Uterus (tissue), 7 donors: ENCODE data around the genes LRRC43, DIABLO, HCAR2, HCAR1 and OGFOD2.

DNA sequence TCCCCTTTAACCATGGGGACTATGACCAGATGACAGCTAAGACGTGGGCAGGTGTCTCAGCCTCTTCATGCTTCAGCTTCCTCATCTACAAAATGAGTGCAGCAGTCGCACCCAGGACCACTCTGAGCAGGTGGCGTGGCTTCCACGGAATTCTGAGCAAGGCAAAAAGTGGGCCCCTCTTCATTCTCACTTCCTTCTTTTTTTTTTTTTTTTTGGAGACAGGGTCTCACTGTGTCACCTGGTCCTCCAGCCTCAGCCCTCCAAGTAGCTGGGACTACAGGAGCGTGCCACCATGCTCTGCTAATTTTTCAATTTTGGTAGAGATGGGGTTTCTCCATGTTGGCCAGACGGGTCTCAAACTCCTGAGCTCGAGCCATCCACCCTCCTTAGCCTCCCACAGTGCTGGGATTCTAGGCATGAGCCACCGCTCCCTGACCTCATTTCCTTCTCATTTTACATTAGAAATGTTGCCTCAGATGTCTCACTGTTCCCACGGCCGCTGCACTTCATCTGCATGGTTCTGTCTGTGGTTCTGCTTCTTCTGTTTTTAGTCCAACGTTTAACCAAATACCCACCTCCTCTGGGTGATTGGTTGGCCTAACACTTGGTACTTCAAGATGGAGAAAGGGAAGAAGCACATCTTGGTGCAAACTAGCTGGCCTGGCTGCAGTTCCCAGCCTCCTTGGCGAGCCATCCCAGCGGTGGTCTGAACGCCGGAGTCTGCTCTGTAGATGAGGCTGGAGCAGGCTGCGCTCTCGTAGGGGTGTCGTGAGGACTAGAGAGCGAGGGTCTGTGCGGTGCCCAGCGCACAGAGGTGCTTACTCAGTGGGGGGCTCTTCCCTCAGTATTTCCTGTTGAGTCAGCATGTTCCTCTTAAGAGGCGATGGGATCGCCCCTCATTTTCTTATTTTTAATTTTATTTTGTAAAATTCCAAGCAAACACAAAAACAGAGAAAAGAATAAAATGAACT is 41.2 kb upstream of the BCL7A start:
- PRO-cap, 4 experiments, result no peak in any of the 4 experiments
- RAMPAGE, long total RNA, 2 experiments, result no peak in any of the 2 experiments
- RRBS, result no CpG with 5 or more reads among the region's 23 CpGs

- PRO-cap, 4 experiments, result no peak in any of the 4 experiments
- RAMPAGE, long total RNA, 2 experiments, result no peak in any of the 2 experiments
- RRBS, result 31% methylated on average over 4 of the region's 27 CpGs
Measured at GRCh38 chr12:122030011-122030860, 8.6 kb downstream of the BCL7A start.

DNA sequence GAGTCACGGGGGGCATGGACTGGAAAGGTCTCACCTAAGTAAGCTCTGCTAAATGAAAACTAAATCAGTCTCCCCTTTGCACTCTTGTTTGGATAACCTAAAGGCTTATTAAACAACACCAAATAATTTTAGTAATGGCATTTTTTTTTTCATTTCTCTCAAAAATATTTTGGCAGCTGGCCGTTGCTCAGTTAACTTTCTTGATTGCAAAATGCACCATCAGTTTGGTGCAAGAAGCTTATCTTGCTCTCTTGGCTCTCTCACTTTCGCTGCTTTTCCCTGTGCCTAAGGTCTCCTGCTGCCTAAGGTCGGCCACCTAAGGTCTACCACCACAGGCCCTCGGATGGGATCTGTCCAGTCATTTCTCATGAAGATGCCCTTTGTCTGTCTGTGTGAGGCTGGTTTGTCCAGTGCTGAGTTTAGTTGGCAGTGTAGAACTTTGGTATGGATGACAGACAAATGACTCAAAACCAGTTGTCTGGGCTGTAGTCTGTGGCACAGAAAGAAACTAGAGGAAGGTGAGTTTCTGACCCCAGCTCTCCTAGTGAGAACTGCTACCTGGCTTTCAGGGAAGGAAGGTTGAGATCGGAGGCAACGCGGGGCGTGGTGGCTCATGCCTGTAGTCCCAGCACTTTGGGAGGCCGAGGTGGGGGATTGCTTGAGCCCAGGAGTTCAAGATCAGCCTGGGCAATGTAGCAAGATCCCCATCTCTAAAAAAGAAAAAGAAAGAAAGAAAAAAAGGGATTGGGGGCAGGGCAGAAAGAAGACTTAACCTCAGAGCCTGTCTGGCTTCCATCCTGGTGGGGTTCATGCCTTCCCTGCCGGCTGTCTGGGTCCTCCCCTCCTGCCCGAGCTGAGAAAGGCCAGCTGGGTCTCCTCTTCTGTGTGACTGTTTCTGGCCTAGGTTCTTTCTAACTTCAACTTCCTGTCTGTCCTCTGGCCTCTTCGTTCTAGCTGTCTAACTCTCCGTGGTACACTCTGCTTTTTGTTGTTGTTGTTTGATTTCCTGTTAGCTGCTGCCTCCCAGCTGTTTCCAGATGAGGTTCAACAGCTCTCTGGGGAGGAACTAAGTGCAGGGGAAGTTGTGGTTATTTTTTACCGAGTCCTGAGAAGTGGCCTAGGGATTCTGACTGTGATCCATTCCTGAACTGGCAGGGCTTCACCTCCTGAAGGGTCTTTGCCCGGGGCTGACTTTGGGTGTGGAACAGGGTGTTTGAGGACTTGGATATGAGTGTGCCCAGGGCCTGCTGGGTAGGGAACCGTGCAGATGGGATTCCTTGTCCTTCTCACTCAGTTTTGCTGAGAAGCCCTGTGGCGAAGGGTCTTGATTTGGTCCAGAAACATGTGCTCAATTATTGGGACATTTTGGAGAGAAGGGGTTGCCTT is 2.9 kb downstream of the MLXIP start:
- PRO-cap, 4 experiments, result peak in 2 of 4 experiments; most common plus-strand start position 1,120 of the sequence (in 1); most common minus-strand start position 831 of the sequence (in 1)
- RAMPAGE, long total RNA, 2 experiments, result no peak in any of the 2 experiments
- RRBS, result no CpG with 5 or more reads among the region's 18 CpGs

DNA sequence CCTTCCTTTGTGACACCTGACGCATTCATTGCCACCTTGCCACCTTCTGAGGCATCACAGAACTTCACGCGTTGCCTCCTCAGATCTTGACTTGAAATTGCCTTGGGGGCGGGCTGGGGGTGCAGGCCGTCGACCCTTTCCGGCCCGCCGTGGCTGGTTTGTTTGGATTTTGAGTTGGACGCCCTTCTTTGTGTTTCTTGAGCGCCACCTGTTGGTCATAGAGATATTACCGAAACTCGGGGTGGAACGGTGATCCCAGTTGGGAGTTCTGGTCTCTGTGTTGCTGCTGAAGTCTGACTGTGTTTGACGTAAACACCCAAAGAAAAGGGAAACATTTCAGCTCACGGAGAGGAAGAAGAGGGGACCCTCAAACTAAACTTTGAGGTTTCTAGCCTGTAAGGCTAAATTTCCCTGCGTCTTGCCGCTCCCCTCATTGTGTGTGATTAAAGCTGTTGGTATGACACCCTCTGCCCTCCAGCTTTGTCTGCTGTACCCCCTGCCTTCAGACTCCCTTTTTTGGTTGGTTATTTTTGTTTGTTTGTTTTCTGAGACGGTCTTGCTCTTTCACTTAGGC is 44.7 kb downstream of the MLXIP start:
- PRO-cap, 4 experiments, result no peak in any of the 4 experiments
- RAMPAGE, long total RNA, 2 experiments, result no peak in any of the 2 experiments
- RRBS, result 0% methylated on average over 4 of the region's 19 CpGs

DNA sequence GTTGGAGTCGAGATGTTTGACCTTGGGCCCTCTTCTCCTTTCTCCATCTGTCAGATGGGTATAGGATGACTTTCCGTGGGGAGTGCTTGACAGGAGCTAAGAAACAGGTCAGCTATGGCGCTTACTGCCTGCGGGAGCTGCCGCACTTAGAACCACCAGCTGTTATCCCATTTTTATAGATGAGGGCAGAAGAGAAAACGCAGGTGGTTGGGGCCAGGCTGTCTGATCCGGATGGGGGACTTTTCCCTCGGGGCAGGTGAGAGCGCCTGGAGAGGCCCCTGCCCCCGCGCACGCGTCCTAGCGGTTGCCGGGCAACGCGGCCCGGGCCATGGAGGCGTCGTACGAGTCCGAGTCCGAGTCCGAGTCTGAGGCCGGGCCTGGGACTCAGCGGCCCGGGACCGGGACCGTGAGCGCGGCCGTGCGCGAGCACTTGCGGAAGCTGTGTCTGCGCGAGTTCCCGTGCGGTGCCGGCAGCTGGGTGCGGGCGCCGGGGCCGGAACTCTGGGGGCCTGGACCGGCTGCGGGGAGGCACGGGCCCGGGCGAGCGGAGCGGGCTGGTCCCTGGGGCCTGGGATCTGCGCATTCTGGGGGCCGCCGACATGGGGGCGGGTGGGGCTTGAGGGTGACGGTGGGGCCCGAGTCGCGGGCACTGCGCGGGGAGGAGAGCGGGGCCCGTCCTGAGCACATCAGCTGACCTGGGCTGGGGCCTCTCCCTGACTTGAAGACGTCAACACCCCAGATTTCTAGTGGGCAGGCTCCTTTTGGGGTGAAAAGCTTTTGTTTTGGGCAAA is at the start of gene LRRC43:
Gene LRRC43 (plus strand): TSS at position 307 of the 791 bp plus-strand sequence.
- PRO-cap, 4 experiments, result no peak in any of the 4 experiments
- RAMPAGE, long total RNA, 2 experiments, result no peak in any of the 2 experiments
- RRBS, result 2% methylated on average over 29 of the region's 64 CpGs

GRCh38 chr12:122185614-122185979 is 2.7 kb downstream of the LRRC43 start:
- PRO-cap, 4 experiments, result no peak in any of the 4 experiments
- RAMPAGE, long total RNA, 2 experiments, result no peak in any of the 2 experiments
- RRBS, result no CpG with 5 or more reads among the region's 7 CpGs

DNA sequence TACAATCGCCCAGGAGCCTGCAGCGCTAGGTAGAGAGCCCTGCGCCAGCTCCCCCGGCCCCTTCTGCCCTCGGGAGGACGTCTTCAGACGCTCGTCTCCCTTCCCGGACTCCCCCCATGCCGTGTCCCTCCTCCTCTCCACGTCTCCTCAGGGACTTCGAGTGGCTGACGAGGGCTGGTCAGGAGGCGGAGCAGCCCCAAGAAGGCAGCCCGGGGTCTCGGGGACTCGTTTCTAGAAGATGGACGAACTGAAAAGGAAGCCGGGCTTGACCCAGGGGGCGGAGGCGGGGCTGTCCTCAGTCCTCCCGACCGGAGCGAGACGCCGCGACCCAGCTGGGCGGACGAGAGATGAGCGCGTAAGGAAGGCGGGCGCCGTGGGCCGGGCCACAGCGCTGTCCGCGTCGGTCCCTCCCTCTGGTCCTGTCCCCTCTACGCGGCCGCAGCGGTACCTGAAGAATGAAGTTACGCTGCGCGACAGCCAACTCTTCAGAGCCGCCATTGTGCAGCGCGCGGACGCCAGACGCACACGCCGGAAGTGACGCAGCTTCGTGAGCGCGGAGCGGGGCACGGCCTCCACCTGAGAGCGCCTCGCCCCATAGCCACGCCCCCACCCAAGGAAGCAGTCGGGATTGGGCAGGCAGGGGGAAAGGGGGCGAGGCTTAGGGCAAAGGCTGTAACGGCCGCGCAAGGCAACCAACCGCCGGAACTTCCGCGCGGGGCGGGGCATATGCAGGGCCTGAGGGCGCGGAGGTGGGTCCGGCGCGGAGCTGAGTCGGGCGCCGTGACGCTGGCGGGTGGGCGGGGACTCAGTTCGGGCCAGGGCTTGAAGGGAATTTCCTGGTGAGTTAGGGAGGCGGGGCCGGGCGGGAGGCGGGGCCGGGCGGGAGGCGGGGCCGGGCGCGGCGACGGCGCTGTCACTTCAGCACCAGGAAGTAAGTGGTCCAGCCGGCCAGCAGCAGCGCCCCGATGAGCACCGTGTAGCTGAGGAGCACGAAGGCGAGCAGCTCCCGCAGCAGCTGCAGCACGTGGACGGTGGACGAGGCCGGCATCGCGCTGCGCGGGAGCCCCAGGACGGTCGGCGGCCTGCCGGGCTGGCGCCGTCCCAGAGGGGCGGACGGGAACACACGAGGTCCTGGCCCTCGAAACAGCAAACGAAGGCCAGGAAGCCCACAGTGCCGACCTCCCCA is at the start of gene DIABLO:
Gene DIABLO (minus strand): TSS at position 536 of the 1,186 bp plus-strand sequence.
- PRO-cap, 4 experiments, result peak in 4 of 4 experiments; most common plus-strand start position 943 of the sequence (in 3); most common minus-strand start position 536 of the sequence (in 4)
- RAMPAGE, long total RNA, 2 experiments, result start-site peak on the minus strand in 1 of 2 experiments, centred at position 516 of the sequence, 378 reads per replicate
- RRBS, result 2% methylated on average over 68 of the region's 126 CpGs

DNA sequence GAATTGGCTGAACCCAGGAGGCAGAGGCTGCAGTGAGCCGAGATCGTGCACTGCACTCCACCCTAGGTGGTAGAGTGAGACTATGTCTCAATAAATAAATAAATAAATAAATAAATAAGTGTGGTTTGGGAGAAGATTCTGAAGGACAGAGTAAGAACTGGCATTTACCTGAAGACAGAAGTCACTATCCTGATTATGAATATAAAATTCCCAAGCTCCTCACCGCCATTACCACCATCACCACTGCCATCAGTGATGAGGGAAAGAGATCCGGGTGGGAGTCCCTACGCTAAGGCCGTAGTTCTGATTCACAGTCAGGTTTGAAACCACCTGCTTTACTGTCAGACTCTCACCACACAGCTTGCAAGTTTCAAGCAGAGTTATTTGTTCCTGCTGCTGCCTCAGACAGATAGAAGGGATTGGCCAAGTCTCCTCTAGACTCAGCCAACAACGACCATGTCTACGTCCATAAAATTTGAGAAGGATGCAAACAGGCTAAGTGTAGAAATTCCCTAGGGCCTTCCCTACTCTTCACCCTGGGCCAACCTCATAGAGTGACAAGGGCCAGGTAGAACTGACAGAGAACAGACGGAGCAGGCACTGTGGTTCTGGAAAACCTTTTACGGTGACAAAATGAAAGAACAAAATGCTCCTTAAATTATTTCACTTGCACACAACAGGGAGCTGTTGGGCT is 39.7 kb downstream of the CLIP1 start:
- PRO-cap, 4 experiments, result no peak in any of the 4 experiments
- RAMPAGE, long total RNA, 2 experiments, result no peak in any of the 2 experiments
- RRBS, result no CpG with 5 or more reads among the region's 10 CpGs

GRCh38 chr12:122501032-122501679 is 424 bp upstream of the ZCCHC8 start:
- PRO-cap, 4 experiments, result peak in 2 of 4 experiments; most common plus-strand start chr12:122501180 (in 1)
- RAMPAGE, long total RNA, 2 experiments, result no peak in any of the 2 experiments
- RRBS, result 2% methylated on average over 3 of the region's 20 CpGs

DNA sequence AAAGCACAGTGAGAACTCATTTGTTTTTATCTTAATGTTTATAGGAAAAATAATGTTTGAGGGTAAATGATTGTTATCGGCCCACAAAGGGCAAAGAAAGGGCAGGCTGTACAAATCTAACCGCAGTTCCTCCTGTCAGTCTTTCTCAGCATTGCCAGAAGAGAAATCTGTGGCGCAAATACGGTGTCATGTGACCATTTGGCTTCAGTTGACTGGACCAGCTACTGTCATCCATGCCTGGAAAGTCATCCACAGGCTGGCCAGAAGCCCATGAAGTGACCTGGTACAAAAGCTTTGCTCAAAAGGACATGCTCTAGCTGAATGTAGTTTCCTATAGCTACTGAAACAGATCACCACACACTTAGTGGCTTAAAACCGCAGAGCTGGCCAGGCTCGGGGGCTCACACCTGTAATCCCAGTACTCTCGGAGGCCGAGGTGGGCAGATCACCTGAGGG is 43.6 kb downstream of the HCAR2 start:
- PRO-cap, 4 experiments, result no peak in any of the 4 experiments
- RAMPAGE, long total RNA, 2 experiments, result no peak in any of the 2 experiments
- RRBS, result no CpG with 5 or more reads among the region's 8 CpGs

DNA sequence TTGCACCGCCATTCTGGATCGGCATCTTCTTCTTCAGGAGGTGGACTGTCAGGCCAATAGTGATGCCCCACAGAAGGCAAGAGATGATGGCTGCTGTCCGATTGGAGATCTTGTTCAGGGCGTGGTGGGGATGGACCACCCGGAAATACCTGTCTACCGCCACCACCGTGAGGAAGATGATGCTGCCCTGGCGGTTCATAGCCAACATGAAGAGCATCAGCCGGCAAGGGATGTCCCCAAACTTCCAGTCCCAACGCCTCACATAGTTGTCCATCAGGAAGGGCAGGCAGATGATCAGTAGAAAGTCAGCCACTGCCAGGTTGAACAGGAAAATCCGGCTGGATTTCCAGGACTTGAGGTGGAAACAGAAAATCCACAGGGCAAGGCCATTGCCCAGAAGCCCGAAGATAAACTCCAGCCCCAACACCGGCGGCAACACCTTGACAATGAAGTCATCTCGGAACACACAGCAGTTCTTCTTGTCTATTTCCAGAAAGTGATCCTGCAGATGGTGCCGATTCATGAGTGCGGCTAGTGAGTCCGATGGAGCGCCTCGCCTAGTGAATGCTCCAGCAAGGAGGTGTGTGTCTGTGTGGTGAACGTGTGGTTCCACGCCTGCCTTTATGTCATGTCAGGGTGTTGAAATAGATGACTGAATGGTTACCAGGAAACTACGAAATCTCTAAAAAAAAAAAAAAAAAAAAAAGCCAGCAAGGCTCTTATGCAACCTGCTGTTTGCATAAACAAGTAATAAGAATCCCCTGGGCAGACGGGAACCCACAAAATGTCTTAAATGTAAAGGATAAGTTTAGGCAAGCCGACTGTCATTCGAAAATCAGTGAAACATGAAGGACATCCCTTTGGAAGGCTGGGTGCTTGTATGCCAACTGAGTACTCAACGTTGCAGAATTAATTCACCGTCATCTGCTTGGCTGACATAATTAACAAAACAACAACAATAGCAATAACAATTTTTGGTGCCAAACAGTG is at the start of gene HCAR2:
Gene HCAR2 (minus strand): TSS at position 597 of the 990 bp plus-strand sequence.
- PRO-cap, 4 experiments, result no peak in any of the 4 experiments
- RAMPAGE, long total RNA, 2 experiments, result no peak in any of the 2 experiments
- RRBS, result no CpG with 5 or more reads among the region's 28 CpGs

DNA sequence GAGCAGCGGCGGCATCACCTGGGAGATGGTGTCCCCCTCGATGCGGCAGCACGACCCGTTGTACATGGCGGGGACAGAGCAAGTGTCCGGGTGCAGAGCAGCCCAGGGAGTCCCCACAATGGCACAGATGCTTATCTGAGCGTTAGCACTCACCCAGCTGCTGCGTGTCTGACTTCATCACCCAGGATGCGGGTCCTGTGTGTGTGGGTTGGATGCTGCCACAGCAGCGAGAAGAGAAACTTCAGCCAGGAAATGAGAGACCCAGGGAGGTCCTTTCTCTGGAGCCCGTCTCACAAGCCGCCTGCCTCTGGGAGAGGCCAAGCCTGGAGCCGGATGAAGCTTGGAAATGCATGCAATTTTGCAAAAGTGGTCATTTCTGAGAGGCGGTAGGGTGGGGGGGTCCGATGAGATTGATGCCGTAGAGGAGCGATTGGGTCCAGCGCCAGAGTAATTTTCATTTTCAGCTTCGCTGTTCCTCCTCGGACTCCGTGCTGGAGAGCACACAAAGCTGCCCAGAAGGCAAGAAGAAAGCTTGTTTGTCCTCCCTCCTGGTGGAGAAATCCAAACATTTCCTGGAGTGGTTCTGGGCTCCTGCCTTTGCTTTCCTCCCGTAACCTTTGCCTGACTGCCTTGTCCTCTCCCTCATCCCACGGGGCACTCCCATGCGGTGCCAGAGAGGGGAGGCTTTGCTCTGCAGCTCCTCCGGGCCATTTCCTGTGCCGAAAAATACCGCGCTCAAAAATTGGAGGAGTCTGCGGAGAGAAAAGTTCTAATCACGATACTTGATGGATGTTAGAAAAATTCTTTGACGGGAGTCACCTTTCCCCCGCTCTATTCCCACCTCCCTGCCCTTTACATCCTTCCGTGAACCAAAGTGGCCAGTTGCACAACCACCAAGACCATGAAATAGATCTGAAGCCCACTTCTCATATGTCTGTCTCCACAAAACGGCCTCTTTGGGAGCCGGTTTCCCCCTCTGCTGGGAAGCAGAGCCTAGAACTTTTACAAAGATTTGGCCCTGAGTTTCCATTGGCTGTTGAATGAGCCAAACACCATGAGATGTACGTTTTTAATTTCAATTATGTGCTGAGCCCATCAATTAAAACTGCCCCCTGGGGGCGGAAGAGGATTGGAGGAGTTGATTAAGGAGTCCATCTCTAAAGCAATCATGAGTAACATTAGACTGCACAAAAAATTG is at the start of gene HCAR1:
Gene HCAR1 (minus strand): TSS at position 571 of the 1,198 bp plus-strand sequence.
- PRO-cap, 4 experiments, result peak in 1 of 4 experiments; most common minus-strand start position 981 of the sequence (in 1)
- RAMPAGE, long total RNA, 2 experiments, result no peak in any of the 2 experiments
- RRBS, result no CpG with 5 or more reads among the region's 39 CpGs

DNA sequence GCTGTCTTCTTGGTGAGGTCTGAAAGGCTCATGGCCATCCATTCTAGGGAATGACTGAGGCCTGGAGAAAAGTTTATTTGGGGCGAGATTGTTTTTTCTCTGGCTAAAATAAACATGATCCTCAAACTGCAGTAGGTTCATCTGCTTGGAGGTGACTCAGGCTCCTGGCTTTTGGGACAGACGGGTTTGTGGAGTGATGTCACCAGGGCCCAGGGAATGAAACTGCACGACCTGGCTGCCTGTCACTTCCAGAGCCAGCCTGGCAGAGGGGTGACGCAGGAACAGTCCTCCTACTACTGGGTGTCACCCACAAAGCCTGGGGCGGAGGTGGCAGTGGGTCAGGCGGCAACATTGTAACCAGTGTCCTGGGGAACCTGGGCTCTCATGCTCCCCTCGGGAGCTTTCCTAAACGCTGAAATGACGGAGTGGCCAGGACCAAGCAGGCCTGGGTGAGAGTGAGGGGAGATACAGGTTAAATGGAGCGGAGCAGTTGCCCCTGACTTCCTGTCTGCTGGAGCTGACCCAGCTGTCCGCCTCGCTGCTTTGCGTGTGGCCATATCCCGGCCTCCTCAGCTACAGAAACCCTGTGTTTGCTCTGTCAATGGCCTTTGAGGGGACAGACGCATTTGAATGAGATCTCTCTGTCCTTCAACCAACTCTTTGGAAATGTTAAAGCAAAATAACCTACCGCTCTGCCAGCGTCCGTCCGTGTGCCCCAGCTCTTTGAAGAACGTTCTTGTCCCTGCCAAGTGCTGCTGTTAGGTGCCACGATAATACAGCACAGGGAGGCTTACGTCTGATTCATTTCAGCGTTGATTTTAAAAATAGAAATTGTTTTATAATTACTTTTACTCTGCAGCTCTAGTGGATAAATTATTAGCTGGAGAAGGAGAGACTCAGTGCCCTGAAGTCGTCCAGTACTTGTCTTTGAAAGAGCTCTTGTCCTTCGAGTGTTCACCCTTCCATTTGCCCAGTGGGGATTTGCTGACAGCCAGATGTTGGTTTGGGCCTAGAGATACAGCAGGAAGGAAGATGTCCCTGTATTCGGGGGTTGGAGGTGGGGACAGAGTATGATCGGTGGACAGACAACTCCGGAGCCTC is 6.6 kb downstream of the HIP1R start:
- PRO-cap, 4 experiments, result peak in 1 of 4 experiments; most common plus-strand start position 251 of the sequence (in 1); most common minus-strand start position 143 of the sequence (in 1)
- RAMPAGE, long total RNA, 2 experiments, result no peak in any of the 2 experiments
- RRBS, result no CpG with 5 or more reads among the region's 28 CpGs

DNA sequence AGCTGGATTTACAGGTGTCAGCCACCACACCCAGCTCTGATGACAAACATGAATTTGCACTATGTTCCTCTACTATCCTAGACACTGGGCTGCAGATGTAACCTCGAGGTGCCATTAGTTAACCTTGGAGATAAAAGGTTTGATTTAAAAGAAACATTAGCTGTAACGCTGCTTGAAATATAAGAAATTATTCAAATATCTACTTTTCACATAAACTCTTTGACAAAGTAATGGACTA is 8.0 kb downstream of the VPS37B start:
- PRO-cap, 4 experiments, result no peak in any of the 4 experiments
- RAMPAGE, long total RNA, 2 experiments, result no peak in any of the 2 experiments
- RRBS, result no CpG with 5 or more reads among the region's 2 CpGs

DNA sequence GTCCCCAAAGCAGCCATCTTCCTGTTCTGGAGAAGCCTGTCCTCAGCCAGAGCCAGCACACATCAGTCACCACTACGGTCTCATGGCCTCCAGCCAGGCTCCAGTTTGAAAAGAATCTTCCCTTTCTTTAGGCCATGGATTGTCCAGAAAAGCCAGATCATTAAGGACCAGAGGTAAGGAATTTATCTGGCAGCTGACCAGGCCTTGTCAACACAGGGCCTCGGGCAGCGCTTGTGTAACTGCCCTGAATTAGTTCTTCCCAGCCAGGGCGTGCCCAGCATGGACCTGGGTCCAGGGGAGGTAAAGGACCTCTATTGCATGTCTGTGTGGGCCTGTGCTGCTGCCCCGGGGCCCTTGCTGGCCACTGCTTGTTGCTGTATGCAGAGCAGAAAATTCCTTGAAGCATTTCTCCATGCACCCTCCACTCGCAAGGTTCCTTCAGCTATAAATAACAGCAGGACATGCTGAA is 21.6 kb upstream of the VPS37B start:
- PRO-cap, 4 experiments, result no peak in any of the 4 experiments
- RAMPAGE, long total RNA, 2 experiments, result no peak in any of the 2 experiments
- RRBS, result no CpG with 5 or more reads among the region's 6 CpGs

DNA sequence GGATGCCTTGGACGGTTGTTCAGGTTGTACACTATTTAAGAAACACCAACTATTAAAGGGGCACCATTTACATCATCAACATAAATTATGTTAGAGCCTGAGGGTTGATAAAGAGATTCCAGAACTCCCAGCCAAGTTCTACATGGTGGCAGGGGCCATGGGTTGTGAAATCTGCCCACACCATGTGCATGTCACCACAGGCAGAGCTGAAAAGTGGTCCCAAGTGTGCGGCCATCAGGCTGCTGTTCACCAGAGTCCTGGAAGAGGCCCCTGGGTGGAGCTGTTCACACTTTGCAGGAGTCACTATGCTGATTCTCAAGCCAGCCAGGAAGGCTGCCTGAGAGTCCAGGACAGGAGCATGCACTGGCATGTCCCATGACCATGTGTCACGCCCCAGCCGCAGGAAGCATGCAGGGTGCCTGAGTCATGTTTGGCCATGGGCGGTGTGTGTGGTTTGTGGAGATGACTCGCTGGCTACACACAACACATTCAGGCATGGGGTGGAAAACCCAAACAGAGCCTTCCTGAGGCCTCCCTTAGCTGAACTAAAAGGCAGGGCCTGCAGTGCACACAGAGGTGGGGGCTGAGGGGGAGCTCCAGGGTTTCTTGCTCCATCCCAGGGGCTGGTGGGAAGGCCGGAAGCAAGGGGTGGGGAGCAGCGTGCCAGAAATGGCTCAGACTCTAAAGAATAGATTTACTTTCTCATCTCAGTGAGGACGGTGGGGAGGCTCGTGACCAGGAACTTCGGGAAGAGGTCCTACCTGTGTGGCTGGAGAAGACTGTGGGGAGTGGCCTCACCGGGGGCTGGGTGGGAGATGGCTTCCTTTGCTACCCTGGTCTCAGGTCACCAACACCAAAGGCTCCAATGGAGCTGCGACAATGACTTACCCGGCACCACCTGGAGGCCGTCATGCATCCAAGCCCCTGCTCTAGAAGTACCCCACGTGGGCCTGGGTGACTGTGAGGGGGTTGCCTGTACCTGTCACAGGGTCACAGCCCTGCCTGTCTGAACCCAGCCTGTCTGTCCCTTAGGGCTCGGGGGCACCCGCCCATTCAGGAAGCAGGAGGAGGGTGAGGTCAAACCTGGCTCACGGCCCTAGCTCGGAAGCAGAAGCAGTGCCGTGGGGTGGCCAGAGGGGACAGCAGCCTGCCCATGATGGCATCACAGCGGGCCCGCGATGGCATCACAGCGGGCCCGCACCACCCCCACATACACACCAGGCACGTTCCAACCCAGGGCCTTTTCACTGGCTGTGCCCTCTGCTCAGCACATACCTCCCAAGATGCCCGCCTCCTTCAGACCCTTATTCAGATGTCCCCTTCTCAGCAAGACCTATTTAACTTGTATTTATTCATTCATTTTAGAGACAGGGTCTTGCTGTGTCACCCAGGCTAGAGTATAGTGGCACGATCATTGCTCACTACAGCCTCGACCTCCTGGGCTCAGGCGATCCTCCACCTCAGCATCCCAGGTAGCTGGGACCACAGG is 19.1 kb downstream of the ABCB9 start:
- PRO-cap, 4 experiments, result peak in 3 of 4 experiments; most common plus-strand start position 488 of the sequence (in 1); most common minus-strand start position 302 of the sequence (in 1)
- RAMPAGE, long total RNA, 2 experiments, result no peak in any of the 2 experiments
- RRBS, result 57% methylated on average over 3 of the region's 31 CpGs

GRCh38 chr12:122961527-122962215 is 4.6 kb downstream of the ABCB9 start:
- PRO-cap, 4 experiments, result peak in 1 of 4 experiments; most common minus-strand start chr12:122961788 (in 1)
- RAMPAGE, long total RNA, 2 experiments, result no peak in any of the 2 experiments
- RRBS, result 80% methylated on average over 3 of the region's 8 CpGs

DNA sequence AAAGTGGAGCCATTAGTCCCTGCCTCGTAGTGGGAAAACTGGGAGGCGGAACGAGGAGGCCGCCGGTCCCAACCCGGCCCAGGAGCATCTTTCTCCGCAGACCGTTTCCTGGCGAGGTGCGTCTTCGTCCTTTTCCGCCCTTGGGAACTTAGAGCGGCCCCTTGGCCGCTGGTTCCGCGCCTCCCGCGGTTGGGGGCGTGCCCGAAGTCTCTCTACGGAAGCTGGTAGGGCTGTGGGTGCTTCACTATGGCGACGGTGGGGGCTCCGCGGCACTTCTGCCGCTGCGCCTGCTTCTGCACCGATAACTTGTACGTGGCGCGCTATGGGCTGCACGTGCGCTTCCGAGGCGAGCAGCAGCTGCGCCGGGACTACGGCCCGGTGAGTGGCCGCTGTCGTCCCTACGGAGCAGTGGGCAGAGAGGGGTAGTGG is at the start of gene OGFOD2:
Gene OGFOD2 (plus strand): TSS at position 239 of the 429 bp plus-strand sequence.
- PRO-cap, 4 experiments, result peak in 4 of 4 experiments; most common plus-strand start position 247 of the sequence (in 4); most common minus-strand start position 148 of the sequence (in 3)
- RAMPAGE, long total RNA, 2 experiments, result no peak in any of the 2 experiments
- RRBS, result no CpG with 5 or more reads among the region's 42 CpGs

DNA sequence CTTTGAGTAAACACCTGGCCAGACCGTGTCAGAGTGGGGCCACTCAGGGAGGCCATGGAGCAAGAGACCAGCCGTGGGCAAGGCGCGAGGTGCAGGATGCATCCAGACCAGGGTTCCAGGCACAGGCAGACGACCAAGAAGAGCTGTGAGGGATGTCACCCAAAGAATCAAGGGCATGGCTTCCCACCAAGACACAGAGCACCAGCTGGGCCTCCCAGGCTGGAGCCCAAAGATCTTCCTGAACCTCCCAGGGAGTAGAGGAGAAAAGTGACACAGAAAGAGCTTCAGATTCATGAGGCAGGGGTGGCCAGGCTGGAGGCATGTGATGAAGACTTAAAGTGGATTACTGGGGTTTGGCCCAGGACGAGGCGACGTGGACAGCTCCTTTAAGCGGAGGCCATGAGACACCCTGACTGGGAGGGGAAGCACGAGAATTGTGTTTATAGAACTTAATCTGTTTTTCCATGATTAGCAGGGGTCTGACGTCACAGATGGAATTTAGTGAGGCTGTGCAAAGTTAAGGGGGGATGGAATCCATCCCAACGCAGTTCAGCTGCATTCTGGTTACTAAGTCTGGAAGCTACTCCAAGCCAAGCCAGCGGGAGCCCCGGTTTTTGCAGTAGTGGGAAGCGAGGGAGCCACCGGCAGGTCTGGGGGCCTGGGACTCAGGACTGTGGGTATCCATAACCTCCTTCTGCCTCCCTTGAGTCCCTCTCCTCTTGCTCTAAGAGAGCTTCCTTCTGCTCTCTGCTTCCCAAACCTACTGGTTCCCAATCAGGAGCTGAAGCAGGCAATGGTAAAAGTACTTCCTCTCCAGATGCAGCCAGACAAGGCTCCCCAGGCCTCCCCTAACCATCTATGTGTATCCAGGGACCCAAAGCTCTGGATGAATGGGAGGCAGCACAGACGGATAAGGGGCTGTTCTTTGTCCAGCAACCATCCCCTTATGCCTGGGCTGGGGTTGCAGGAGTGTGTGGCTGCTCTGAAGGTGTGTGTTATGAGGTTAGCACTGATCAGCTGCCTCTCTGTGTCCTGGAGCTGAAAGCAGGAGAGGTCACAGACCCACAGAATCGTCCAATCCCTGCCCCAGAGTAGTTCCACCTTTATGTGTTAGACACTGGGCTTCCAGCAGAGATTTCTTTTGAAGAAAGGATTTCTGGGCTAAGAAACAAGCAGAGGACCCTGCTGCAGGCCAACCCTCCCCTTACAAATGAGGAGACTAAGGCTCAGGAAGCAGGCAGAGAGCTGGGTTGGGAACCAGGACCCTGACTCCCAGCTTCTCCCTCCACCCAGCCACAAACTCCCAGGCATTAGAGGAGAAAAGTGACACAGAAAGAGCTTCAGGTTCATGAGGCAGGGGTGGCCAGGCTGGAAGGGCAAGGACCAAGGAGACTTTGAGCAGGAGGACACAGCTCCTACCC is 62.0 kb downstream of the ARL6IP4 start:
- PRO-cap, 4 experiments, result peak in 2 of 4 experiments; most common plus-strand start position 563 of the sequence (in 1); most common minus-strand start position 415 of the sequence (in 2)
- RAMPAGE, long total RNA, 2 experiments, result no peak in any of the 2 experiments
- RRBS, result no CpG with 5 or more reads among the region's 18 CpGs

- PRO-cap, 4 experiments, result no peak in any of the 4 experiments
- RAMPAGE, long total RNA, 2 experiments, result no peak in any of the 2 experiments
- RRBS, result no CpG with 5 or more reads among the region's 13 CpGs
Measured at GRCh38 chr12:123094601-123095102, 56.2 kb downstream of the PITPNM2 start.